Melanocyte of skin (primary cell): Measurements from ENCODE around the genes IFI44L and SSX2IP.

GRCh38 chr1:78619414-78620692 is at the start of gene IFI44L:
Gene IFI44L, plus strand, starts transcription at chr1:78620448.
- CAGE, long polyA plus RNA, 2 experiments: no peak in any of the 2 experiments

DNA sequence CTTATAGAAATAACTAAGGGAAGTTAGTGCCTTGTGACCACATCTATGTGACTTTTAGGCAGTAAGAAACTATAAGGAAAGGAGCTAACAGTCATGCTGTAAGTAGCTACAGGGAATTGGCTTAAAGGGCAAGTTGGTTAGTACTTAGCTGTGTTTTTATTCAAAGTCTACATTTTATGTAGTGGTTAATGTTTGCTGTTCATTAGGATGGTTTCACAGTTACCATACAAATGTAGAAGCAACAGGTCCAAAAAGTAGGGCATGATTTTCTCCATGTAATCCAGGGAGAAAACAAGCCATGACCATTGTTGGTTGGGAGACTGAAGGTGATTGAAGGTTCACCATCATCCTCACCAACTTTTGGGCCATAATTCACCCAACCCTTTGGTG is 5.8 kb upstream of the IFI44 start:
- CAGE, long polyA plus RNA, 2 experiments: no peak in any of the 2 experiments

DNA sequence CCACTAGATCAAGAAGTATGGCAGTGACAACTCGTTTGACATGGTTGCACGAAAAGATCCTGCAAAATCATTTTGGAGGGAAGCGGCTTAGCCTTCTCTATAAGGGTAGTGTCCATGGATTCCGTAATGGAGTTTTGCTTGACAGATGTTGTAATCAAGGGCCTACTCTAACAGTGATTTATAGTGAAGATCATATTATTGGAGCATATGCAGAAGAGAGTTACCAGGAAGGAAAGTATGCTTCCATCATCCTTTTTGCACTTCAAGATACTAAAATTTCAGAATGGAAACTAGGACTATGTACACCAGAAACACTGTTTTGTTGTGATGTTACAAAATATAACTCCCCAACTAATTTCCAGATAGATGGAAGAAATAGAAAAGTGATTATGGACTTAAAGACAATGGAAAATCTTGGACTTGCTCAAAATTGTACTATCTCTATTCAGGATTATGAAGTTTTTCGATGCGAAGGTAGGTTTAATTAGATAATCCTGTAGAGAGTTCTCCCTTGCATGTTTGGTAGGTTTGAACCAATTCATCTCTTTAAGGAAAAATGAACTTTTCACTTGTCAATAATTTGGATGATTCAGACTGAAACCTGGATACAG is 653 bp downstream of the IFI44 start:
- CAGE, long polyA plus RNA, 2 experiments: no peak in any of the 2 experiments

- CAGE, long polyA plus RNA, 2 experiments: no peak in any of the 2 experiments
Measured at GRCh38 chr1:79322974-79323727, 316.6 kb upstream of the ADGRL4 start.

DNA sequence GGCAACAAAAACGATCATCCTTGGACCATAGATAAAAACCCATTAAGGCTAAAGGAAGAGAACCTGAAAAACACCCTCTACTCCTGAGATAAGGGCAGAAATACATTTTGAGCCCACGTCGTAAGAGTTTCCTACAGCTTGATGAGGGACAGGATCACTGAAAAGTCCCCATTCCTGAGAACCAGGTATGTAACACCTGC is 1050.8 kb upstream of the ADGRL2 start:
- CAGE, long polyA plus RNA, 2 experiments: no peak in any of the 2 experiments

- CAGE, long polyA plus RNA, 2 experiments: no peak in any of the 2 experiments
Measured at GRCh38 chr1:83641290-83641850, 357.6 kb downstream of the TTLL7 start.

- CAGE, long polyA plus RNA, 2 experiments: no peak in any of the 2 experiments
Measured at GRCh38 chr1:84105838-84106650, 38.0 kb upstream of the PRKACB start.

DNA sequence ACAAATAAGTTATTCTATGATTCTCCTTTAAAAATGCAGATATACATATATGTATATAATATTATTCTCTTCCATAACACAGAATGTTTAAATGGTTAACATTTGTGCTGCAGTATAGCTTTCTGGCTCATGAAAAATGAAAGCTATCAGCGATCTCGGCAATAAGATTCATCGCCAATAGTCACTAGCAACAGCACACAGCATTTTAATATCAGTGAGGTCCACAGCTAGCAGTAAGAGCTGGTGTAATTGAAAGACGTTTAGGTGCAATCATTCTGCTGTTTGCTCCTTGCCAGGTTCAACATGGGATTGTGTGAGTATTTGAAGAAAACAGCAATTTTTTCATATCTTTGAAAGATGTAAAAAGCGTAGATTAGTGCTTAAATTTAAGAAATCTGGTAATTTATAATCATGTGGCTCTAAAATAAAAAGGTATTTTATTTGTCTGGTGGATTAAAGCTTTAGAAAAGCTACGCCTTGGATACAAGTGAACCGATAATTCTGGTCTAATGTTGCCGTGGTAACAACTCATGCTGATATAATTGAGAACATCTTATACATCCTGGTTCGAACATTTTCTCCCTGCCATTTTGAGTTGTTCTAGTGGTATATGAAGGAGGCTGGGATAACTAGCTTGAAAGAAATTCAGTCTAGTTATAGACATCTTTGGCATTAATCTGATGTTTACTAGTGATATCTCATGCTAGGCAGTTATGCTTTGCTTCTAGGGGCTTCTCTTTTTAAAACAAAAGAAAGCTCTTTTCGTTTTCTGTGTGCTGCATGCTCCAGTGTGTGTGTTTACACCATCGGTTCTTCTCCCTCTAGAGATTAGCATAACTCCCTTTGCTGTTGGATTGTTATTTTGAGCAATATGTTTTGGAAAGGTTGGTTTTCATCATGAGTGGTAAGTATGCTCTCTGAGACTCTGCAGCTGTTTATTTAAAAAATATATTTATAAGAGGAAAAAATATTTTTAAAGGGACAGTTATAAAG is 20.3 kb downstream of the PRKACB start:
- CAGE, long polyA plus RNA, 2 experiments: no peak in any of the 2 experiments

DNA sequence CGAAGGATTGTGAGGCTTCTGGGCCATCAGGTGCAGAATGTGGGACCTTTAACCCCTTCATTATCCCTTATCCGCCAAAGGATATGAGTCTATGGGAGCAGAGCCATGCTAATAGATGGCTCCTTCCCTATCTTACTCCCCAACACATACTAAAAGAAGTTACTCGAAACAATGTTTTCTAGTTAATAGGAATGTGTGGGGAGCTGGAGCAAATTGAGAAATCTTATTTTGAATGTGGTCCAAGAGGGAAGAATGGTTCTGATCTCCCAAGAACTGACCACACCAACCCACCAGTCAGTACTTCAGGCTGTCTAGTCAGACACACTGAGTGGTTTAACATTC is 31.6 kb upstream of the DNASE2B start:
- CAGE, long polyA plus RNA, 2 experiments: no peak in any of the 2 experiments

DNA sequence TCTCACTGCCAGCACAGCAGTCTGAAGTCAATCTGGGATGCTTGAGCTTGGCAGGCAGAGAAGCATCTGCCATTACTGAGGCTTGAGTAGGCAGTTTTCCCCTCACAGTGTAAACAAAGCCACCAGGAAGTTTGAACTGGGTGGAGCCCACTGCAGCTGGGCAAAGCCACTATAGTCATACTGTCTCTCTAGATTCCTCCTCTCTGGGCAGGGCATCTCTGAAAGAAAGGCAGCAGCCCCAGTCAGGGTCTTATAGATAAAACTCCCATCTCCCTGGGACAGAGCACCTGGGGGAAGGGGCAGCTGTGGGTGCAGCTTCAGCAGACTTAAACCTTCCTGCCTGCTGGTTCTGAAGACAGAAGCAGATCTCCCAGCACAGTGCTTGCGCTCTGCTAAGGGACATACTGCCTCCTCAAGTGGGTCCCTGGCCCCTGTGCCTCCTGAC is 35.7 kb upstream of the RPF1 start:
- CAGE, long polyA plus RNA, 2 experiments: no peak in any of the 2 experiments

DNA sequence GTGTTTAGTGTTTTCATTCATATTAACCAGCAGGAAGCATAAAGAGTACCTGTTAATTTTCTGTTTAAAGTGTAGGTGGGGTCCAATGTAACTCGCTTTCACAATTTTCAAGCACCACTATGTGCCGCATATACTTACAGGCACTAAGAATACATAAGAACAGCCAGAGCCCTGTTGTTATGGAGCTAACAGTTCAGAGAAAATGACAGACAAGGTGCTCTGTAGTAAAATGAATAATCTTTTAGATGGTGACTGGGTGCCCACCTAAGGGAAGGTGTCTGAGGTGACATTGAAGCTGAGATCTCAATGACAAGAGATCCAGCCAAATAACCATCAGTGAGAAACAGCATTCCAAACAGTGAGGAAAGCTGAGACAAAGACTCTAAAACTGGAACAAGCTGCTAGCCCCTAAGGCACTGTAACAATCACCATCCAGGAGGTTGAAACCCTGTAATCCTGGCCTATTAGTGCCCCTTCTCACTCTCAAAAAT is 2.5 kb upstream of the SPATA1 start:
- CAGE, long polyA plus RNA, 2 experiments: no peak in any of the 2 experiments

GRCh38 chr1:84504185-84505073 is 1.8 kb upstream of the SPATA1 start:
- CAGE, long polyA plus RNA, 2 experiments: no peak in any of the 2 experiments

DNA sequence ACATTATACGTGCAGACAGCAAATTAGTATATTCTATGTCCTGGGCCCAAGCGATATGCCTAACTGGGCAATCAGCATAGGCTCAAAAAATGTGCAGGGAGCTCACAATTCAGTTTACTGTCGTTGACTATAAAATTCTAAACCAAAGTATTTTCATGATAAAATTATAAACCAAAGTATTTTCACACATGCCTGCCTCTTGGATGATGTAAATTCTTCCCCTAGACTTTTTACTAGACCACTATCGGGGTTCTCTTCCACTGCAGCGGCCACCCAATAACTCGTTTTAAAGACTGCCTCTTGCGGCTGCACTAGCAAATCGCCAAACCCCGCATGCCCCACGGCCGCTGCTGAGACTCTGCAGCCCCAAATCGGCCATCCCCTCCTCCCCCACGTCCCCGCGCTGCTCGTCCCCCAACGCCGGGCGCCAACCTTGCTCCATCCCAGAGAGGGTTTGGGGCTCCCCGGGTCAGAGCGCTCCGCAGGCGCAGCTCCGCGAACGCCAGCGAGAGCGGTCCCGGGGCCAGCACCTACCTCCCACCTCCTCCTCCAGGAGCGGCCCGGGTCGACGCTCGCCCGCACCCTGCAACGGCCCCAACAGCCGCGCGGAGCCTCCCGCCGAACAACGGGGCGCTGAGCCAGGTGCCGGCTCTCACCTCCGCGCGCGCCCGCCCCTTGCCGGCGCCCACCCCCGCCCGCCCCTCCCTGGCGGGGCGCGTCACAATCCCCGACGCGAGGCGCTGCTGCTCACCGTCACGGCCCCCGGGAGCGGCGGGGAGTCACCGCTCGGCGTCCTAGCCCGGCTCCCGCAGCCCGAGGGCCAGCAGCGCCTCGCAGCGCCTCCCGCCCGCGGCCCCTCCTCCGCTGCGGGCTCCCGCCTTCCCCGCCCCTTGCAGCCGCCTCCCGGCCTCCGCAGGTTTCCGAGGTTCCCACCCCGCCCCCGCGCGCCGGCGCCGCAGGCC is at the start of gene SSX2IP:
SSX2IP (minus strand) TSS at position 842 of the 962 bp plus-strand sequence.
- CAGE, long polyA plus RNA, 2 experiments: start-site peak on the minus strand in 1 of 2 experiments, centred at position 835 of the sequence, 23 to 68 reads per replicate

DNA sequence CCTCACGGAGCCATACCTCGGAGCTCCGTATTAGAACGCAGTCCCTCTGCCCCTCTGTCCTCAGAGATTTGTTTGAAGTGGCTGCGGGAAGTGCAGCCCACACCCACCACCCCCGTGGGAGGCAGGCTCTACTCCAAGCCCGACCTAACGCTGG is 338 bp upstream of the LPAR3 start:
- CAGE, long polyA plus RNA, 2 experiments: no peak in any of the 2 experiments

- CAGE, long polyA plus RNA, 2 experiments: no peak in any of the 2 experiments
Measured at GRCh38 chr1:84968607-84969259, 28.2 kb downstream of the MCOLN2 start.

GRCh38 chr1:85153466-85153758 is 47.4 kb downstream of the SYDE2 start:
- CAGE, long polyA plus RNA, 2 experiments: no peak in any of the 2 experiments

- CAGE, long polyA plus RNA, 2 experiments: no peak in any of the 2 experiments
Measured at GRCh38 chr1:85258903-85259324, 548 bp downstream of the C1orf52 start.

DNA sequence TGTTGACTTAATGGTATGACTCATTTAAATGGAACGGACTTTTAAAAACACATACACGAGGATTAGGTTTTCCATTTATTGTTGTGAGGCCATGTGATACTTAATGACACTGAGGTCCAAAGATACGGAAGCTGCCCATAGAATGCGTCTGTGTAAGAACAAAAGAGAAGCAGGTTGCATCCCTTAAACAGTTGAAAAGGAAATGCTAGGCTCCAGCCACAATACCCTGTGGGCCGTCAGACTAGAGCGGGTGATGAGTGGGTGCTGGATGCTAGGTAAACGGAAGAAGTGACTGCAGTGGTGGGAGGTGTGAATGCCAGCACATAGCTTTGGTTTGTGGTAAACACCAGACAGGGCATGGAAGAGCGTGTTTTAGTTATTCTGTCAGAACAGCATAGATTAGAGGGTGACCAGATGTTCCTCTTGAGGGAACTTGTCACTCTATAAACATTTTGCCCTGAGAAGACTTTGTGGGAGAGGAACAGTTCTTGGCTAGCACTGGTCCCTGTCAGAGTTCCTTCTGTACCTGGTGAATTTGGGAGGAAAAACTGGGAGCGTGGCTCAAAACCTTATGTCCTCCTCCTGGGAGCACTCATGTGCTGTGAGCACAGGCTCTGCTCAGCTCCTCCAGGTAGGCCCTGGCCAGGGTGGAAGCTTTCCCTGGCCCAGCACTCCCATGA is 21.8 kb upstream of the BCL10 start:
- CAGE, long polyA plus RNA, 2 experiments: no peak in any of the 2 experiments

DNA sequence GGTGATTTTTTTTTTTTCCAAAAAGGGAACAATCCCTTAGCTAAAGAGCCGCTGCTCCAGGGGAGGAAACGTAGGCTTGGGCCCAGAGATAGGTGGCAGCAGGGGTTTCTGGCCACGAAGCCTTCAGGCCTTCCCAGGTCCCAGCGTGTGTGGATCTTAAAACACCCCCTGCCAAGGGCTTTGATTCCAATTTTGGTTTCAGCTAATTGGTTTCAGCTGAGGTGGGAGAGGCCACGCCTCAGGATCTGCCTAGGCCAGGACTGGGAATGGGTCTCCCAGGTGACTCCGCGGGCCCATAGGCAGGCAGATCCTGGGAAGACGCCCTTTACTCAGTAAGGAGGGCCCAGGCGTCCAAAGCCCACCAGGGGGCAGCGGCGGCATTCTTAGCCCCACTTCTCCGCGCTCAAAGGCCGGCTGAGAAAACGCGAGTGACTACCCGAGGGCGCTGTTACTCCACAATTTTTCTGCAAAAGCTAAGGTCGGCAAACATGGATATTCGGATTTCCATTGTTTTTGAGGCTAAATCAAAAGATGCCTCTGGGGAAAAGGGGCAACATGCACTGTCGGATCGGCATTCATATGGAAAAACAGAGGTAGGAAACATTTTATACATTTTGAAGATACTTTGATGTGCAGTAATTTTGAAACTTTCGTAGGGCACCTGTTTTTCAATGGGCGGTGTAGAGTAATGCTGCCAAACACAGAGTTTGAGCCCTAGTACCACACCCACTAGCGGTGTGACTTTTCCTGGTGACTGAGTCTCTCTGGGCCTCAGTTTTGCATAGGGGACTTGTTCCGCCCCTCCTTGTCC is 31.7 kb upstream of the BCL10 start:
- CAGE, long polyA plus RNA, 2 experiments: no peak in any of the 2 experiments

- CAGE, long polyA plus RNA, 2 experiments: no peak in any of the 2 experiments
Measured at GRCh38 chr1:85448456-85448942, 16.5 kb downstream of the DDAH1 start.